Gastrocnemius medialis (tissue), 3 donors: ENCODE data around the gene HSD17B2.

DNA sequence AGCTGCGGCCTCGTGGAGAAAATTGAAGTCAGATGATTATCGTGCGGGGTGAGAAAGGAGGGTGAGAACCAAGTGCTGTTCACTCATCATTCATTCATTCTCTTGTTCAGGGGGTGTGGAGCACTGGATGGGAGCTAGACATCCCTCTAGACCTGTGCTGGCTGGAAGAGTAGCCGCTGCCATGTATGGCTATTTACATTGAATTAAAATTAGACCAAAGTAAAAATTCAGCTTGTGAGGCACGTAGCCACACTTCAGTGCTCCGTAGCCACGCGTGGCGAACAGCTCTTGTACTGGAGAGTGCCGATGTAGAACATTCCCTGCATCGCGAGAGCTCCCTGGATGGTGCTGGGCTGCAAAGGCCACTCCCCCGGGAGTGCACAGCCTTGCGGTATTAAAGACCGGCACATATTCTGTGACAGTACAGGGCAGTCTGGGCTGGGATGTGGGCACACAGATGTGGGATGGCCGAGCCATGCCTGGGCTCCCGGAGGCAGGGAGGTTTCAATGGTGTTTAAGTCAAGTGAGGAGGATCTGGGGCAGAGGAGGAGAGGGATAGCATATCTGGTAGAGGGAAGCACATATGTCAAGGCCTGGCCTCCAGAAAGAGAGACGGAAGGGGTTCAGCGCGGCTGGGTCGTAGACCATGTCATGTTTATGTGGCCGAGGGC lies 102.2 kb downstream of the CMIP start:
- PRO-cap = no peak
- RAMPAGE, long total RNA, 3 experiments = no peak in any of the 3 experiments

DNA sequence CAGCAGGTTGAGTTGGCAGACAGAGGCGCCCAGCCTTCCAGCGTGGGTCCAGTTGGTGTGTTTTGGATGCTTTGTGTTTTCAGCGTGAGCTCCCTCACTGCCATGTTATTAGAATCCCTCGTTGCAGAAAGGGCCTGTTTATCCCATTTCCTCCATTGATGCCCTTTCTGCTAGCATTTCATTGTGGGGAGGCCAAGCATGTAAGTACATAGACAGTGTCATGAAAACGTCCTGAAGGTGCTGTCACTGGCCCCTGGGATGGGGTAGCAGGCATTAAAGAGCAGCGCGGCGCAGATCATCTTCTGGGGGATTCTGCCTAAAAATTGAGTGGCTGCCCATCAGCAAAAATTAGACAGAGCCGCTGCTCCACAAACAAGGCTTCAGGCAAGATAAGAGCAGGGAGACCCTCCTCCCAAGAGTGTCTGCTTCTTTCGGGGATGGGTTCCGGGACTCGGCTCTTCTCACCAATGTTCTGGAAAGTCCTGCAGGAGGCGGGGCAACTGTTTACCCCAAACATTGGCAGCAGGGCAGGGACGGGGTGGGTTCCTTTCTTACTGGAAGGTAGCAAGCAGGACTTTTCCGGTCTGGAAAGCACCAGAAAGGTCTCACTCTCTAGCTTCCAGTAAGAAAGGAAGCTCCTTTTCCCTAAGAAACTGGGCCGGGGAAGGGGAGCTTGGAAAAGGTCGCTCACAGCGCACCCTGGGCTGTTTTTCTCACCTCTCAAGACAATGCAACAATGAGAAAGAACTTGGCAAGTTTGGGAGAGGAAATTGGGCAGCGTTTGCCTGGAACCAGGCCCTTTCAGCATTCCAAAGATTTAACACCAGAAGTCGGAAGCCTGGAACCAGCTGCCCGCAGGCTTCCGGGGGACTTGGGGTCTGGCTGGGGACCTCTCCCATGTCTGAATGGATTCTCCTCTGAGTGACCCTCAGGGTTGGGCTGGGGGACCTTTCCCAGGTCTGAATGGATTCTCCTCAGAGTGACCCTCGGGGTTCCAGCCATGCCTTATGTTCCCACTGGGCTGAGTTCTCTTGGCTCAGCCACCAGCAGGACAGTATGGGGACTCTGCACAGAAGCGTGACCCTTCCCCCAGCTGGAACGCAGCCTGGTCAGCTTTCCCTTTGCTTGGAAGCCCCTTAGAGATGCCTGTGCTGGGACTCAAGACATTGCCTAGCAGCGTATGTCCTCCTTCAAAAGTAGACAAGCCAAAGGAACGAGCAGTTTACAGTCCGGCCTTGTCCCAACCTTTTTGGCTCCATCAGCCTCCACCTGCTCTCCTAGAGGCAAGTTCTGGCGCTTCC lies 166.7 kb upstream of the PLCG2 start:
- PRO-cap = no peak
- RAMPAGE, long total RNA, 3 experiments = no peak in any of the 3 experiments

- PRO-cap = no peak
- RAMPAGE, long total RNA, 3 experiments = no peak in any of the 3 experiments
Observed at GRCh38 chr16:81621943-81622501, 157.1 kb upstream of the PLCG2 start.

DNA sequence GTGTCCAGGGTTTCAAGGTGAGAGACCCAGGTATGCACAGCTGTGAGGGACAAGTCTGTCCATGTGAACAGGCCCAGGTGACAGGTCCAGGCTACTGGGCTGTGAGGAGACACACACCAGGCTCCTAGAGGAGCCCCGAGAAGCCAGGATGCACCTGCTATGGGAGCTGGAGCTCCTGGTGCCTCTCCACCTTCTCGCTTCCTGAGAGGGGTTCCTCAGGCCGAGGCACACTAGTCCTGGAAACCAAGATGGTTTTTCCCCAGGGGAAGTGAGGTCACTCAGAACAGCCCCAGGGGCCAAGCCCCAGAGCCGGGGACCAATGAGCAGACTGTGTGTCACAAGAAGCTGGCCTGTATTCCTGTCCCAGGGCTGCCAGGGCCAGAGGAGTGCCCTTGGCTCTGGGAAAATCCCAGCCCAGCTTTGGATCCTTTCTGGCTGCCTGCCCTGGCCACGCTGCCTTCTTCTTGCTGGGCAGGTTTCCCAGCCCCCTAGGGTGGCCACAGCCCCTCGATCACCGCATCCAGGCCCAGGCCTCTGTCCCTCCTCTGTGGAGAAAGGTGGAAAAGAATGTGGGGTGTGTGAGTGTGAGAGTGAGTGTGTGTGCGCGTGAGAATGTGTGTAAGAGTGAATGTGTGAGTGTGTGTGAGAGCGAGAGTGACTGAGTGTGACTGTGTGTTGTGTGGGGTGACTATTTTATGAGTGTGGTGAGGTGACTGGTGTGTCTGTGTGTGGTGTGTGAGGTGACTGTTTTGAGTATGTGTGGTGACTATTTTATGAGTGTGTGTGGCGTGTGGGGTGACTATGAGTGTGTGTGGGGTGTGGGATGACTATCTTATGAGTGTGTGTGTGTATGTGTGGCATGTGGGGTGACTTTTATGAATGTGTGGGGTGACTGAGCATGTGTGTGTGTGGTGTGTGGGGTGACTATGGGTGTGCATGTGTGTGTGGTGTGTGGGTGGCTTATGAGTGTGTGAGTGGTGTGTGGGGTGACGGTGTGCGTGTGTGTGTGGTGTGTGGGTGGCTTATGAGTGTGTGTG lies 153.2 kb upstream of the PLCG2 start:
- PRO-cap = no peak
- RAMPAGE, long total RNA, 3 experiments = no peak in any of the 3 experiments

DNA sequence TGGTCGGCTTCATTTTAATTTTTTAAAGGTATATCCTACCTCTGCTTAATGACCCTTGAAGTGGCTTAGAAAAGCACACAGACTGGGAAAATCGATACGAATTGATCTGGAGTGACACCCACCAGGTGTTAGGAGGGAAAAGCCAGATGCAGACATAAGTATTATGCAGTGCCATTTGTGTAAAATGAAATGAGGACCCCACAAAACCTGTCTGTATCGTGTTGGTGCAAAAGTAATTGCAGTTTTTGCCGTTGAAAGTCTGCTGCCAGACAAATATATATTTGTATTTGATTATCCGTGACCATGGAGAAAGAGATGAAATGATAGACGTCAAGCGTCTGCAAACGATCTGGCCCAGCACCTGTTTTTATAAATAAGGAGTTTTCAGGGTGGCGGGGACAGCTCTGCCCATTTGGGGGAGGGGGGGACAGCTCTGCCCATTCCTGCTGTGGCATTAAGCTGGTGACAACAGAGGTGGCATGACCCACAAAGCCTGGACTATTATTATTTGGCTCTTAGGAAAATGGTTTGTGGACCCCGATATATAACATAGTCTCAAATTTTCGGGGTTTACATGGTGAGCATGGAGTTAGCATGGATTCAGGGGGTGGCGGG lies 143.6 kb upstream of the PLCG2 start:
- PRO-cap = no peak
- RAMPAGE, long total RNA, 3 experiments = no peak in any of the 3 experiments

GRCh38 chr16:81650852-81651535 lies 128.1 kb upstream of the PLCG2 start:
- PRO-cap = unidirectional peak, plus-strand start at chr16:81651391
- RAMPAGE, long total RNA, 3 experiments = no peak in any of the 3 experiments

DNA sequence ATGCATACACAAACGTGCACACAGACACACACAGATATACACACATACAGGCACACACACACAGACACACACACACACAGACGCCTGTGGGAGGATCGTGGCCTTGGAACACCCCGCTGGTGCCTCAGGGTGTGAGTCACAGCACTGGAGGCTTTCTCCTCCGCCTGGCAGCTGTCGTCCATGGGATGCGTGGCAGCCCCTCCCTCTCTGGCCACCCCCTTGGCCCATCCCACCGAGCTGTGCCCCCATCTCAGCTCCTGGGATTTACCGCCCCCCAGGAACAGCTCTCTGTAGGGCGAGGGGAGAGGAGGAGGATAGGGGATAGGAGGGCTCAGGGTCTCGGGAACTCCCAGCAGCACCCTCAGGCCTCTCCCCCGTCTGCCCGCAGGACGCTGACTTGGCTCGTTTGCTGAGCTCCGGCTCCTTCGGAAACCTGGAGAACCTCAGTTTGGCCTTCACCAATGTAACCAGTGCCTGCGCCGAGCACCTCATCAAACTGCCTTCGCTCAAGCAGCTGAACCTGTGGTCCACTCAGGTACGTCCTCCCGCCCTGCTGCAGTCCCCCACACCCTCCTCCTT lies 75.5 kb upstream of the PLCG2 start:
- PRO-cap = no peak
- RAMPAGE, long total RNA, 3 experiments = no peak in any of the 3 experiments

DNA sequence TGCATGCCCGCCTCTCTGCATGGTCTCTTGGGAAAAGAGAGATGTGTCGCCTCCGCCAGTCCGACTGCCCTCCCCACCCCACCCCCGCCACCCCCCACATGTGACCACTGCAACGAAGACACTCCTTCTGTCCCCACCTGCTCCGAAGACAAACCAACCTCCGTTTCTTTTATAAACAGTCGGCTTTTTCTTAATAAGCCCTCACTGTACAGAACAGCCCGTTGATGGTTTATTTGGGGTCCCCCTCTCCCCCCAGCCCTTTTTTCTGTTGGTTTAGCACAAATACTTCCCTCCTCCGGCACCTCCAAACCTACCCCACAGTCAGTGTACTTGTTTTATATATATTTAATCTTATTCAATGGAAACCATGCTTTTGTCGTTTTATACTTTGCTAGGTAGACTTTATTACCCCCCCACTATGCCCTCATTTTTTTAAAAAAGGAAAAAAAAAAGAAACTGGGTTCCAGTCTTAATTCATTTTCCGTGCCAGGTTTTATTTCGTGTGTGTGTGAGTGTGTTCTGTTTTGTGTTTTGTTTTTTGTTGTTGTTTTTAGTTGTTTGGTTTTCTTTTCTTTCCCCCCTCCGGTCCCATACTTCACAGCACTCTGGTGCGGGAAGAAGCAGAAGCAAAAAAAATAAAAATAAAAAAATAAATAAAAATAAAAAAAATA lies 68.0 kb upstream of the PLCG2 start:
- PRO-cap = no peak
- RAMPAGE, long total RNA, 3 experiments = no peak in any of the 3 experiments

DNA sequence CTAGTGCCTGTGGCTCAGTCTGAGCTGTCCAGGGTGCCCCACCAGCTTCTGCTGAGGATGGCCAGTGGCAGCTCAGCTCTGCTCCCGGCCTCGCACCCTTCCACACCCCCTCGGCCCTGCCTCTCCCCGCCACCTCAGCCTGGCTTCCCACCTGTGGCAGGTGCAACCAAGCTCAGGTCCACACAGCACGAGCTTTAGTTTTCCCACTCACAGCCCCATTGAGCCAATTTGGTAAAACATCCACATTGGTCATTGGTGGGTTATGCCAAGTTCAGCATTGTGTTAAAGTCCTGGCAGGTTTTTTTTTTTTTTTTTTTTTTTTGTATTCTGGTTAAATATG lies 26.1 kb upstream of the PLCG2 start:
- PRO-cap = no peak
- RAMPAGE, long total RNA, 3 experiments = no peak in any of the 3 experiments

DNA sequence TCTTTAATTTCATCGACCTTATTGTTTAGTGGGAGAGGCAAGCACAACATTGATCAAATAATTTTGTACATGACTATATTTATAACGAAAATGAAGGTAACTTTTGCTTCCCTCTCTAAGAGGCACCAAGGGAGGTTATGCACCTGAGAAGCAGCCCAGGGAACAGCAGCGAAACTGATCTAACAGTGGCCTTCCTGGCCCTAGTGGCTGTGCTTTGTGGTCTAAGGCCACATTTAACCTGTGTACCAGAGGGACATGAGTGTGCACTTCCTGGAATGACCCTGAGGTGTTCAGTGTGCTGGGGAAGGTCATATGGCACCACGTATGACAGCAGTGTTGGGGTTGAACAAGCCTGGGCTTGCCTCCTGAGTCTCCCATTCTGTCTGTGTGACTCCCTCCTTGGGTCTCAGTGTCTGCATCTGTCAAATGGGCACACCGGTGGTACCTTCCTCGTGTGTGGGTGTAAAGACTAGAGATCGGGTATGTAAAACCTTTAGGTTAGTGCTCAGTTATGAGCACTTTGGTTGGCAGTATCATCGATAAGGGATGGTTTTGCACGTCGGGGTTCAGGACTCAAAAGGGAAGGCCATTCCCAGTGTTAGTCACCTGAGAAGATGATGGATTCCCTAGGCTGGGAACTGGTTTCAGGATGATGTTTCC lies 31.8 kb downstream of the PLCG2 start:
- PRO-cap = no peak
- RAMPAGE, long total RNA, 3 experiments = no peak in any of the 3 experiments

DNA sequence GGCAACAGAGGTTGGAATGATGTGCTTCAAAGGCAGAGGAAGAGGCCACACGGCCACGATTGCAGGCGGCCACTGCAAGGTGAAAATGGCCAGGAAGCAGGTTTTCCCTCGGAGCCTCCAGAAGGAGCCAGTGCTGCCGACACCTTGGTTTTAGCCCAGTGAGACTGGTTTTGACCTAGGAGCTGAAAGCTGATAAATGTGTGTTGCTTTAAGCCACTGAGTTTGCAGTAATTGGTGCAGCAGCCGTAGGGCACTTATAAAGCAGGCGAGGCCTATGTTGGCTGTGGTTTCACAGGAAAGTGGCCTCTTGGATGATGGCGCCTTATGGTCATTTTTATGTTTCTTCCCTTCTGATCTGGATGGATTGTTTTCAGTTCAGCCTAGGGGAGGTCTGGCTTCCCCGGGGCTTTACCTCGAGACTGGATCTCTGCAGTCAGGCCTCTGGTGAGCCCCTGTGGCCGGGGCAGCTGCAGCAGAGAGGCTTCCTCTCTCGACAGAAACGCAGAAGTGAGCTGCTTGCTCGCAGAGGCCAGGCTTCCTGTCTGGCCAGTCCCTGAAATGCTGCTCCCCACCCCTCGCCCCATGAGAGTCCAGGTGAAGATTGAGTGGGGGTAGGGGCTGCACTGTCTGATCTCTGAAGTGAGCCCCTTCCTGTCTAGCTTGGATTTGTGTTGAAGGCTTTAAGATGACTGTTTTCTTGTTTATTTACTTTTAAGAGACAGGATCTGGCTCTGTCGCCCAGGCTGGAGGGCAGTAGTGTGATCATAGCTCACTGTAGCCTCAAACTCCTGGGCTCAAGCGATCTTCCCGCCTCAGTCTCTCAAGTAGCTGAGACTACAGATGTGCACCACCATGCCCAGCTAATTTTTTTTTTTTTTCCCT lies 44.0 kb downstream of the PLCG2 start:
- PRO-cap = no peak
- RAMPAGE, long total RNA, 3 experiments = no peak in any of the 3 experiments

- PRO-cap = no peak
- RAMPAGE, long total RNA, 3 experiments = no peak in any of the 3 experiments
Observed at GRCh38 chr16:81863496-81864521, 84.7 kb downstream of the PLCG2 start.

- PRO-cap = no peak
- RAMPAGE, long total RNA, 3 experiments = no peak in any of the 3 experiments
Observed at GRCh38 chr16:81996680-81997618, 14.3 kb downstream of the SDR42E1 start.

- PRO-cap = no peak
- RAMPAGE, long total RNA, 3 experiments = no peak in any of the 3 experiments
Observed at GRCh38 chr16:82034672-82035859, at the start of gene HSD17B2. Gene HSD17B2 (plus strand): TSS chr16:82035253.

DNA sequence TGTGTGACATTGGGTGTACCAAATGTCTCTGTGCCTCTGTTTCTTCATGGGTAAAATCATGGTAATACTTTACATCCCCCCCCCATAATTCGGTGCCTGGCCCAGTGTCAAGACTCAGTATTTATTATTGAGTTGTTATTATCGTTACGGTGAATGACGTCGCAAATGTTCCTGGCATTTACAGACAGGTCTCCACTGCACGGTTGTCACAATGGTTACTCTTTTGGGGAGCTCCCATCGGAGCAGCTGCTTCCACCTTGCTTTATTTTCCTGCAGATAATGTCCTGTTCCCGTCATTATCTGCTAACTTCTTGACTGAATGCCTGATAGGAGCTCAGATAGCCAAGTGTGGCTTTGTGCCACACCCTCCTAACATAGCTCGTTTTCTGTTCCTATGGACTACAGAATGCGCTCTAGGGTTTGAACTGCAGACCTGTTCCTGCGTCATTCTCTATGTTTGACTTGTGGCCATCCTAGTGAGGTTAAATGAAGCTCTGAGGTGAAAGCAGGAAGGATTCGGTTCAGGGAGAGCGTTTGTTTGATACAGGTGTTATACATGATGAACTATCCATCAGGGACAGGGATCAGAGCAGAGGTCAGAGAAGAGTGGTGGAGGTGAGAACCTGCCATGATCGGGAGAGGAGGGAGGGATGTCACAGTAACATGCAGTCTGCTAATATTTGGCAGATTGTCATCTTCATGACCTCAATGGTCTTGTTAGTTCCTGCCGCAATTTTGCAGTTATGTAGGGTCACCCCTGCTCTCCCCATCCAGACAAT lies 33.1 kb downstream of the MPHOSPH6 start:
- PRO-cap = no peak
- RAMPAGE, long total RNA, 3 experiments = no peak in any of the 3 experiments

DNA sequence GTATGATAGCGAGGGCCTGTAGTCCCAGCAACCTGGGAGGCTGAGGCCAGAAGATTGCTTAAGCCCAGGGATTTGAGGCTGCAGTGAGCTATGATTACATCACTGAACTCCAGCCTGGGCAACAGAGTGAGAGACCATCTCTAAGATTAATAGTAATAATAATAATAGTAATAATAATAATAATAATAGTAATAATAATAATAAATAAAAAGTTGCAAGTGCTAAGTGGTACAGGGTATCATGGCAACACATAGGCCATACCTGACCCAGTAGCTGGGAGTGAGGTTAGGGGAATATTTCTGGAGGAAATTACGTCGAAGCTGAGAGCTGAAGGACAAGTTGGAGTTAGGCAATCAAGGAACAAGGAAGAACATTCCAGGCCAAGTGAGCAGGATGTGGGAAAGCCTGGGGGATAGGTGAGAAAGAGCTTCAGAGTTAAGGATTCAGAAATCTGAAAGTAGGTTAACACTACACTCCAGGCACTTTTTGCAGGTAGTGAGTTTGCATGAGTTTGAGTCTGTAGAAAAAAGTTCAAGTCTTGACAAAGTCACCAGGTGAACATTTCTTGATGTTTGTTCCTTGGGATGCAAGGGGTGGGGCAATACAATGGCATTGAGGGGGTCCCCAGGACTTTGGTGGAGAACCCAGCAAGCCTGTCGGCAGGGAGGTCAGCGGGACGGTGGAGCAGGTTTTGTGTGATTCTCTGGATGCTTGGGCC lies 27.5 kb upstream of the MPHOSPH6 start:
- PRO-cap = no peak
- RAMPAGE, long total RNA, 3 experiments = no peak in any of the 3 experiments

DNA sequence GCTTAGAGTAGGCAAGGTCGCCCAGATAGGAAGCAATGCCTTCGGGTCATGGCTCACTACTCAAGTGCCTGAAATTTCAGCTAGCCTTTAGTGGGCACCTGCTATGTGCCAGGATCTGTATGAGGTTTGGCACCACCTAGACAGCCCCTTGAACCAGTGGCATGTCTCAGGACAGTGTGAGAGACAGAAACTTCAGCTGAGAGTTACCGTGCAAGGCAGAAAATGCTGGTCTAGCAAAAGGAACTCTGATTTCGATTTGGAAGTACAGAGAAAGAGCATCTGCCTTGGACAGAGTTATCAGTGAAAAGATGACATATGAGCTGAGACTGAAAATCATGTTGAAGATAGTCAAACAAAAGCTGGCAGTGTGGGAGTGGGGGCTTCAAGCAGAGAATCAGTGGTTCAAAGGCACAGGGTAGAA lies 29.1 kb downstream of the CDH13 start:
- PRO-cap = no peak
- RAMPAGE, long total RNA, 3 experiments = no peak in any of the 3 experiments

DNA sequence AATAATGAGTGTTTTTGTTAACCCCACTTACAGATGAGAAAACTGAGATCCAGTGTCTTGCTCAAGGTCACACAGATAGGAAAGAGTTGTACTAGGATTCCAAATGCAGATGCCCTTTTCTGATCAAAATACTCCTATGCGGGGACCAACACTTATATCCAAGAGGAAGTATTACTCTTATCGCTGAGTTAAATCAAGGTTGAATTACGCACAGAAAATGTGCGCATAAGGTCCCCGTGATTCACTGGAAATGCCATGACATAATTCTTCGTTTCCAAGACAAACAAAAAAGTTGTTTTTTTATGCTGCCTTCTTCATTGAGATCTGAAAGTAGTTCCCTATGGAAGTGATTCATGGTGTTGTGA lies 463.9 kb upstream of the HSBP1 start:
- PRO-cap = no peak
- RAMPAGE, long total RNA, 3 experiments = no peak in any of the 3 experiments

- PRO-cap = no peak
- RAMPAGE, long total RNA, 3 experiments = no peak in any of the 3 experiments
Observed at GRCh38 chr16:83717585-83718306, 90.0 kb upstream of the HSBP1 start.

- PRO-cap = bidirectional peak, plus-strand start at chr16:83912814, minus-strand start at chr16:83912599
- RAMPAGE, long total RNA, 3 experiments = no peak in any of the 3 experiments
Observed at GRCh38 chr16:83912655-83912978, 13.7 kb downstream of the MLYCD start.